ENCODE data around the gene F2RL1.

DNA sequence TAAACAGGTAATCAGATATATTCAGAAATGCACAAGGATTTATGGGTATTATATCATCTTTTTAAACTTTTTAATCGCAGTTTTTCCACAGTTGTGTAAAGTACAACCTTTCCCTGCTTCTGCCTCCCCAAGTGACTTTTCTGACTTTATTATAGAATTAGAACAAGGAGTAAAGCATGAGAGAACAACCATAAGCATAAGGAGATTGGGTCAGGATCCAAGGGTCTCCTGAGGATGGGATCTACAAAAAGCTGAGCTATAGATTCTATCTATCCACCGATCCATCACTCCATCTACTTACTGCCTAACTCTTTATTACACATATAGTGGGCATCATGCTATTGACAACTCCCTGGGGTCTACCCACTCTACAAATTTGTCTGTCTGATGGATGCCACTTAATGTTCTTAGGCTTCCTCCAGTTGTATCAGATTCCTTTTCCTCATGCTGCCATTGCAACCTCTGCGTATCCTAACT lies 228.8 kb downstream of the ENC1 start:
- PRO-cap = unidirectional peak, plus-strand start at position 246 of the sequence
- RAMPAGE, long total RNA = no peak

DNA sequence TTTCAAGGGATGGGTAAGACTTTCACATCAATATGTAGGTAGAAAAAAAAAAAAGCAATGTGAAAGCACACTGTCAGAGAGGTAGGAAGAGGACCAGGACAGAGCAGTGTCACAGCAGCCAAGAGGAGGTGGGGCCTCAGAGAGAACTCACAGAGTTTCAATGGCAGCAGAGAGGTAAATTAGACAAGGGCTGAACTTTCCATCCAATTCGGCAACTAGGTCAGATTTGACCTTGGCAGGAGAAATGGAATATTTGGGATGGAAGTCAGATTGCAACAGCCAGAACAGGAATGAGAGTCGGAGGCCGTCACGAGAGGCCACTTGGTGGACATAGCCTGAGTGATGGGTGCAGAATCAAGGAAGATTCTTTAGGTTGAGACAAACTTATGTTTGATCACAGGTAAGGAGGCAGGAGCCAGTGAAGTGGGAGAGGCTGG lies 57.7 kb downstream of the ENC1 start:
- PRO-cap = no peak
- RAMPAGE, long total RNA = no peak

DNA sequence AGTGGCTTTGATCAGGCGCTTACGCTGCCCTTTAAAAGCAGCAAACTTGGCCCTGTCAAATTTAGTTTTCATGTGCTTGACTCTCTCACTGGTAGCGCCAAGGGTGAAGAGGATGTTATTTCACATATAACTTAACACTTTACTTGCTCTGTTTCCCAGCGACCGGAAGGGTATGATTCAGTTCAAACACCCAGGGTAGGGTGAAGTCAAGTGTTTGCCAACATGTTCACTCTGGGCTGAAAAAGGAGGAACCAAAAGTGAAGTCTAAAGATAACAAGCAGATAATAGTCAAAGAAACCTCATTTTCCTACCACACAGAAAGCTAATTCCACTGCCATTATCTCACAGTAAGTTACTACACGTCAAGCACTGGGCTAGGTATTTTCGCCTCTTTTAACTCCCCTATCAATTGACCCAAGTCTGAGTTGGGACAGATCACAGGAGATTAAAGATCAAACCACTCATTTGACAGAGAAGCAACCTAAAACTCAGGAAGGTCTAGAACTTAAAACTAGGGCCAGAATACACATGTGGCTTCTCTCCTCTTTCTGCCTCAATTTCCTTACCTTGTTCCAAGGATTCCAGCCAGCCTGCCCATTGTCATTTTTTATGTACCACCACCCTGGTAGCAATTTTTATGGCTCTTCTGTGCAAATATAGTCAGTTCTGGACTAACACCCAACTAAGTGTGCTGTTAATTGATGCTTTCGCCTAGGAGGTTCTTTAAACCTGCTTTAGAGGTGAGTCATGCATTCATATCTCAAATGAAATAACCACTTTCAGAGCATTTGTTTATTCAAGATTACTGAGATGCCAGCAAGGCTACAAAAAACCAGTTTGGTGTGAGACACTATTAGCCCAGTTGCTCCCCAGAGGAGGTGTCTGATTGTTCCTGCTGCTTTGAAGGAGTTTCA lies 8.7 kb downstream of the ENC1 start:
- PRO-cap = no peak
- RAMPAGE, long total RNA = no peak

GRCh38 chr5:74638808-74639745 lies 1.5 kb downstream of the ENC1 start:
- PRO-cap = no peak
- RAMPAGE, long total RNA = no peak

DNA sequence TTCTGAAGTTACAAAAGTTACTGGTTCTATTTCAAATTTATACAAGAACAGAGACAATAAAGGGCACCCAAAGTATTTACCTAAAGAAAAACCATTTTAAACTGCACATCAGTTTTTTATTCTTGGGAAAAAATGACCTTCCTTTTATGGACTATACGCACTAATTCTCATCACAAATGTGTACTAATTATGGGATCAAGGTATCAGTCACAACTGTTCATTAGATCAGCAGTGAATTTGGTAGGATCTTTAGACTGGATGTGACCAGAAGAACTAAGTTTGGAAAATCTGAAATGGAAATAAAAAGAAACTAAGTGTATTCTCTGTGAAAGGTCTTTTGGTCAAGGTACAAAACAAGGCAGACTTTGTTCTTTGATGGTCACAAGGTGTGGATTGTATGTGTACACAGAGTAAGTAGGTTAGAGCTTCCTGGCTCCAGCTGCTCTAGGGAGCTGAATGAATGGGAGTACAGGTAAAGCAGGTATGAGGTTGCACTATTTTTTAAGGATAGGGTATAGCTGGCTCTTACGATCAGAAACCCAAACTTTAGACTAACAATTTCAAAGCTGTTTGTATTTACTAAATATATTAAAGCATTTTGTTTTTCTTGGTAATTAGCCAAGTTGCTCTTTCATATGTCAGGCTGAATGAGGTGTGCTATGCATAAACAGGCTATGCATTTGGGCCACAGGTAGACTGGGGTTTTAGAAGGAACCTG lies 32.7 kb downstream of the FAM169A start:
- PRO-cap = no peak
- RAMPAGE, long total RNA = no peak

DNA sequence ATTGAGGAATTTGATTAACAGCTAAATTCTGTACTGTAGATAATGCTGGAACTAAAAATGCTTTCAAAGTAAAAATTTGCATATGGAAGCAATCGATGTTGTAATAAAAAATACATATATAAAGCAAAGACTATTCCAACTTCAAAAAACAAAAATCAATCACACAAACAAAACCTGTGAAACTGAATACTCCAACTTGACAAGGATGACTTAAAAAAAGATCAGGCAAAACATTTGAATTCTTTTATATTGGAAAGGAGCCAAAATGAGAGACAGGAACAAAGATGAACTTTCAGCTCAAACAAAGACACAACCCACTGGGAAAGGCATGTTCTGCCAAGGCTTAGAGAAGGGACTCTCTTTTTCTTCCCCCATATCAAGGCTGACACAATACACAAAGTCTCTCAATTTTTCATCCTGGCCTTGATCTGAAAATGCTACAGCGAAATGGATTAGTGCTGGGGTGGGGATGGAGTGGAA lies 11.4 kb upstream of the FAM169A start:
- PRO-cap = no peak
- RAMPAGE, long total RNA = no peak

GRCh38 chr5:75037014-75037431 lies 15.3 kb downstream of the GCNT4 start:
- PRO-cap = no peak
- RAMPAGE, long total RNA = no peak

DNA sequence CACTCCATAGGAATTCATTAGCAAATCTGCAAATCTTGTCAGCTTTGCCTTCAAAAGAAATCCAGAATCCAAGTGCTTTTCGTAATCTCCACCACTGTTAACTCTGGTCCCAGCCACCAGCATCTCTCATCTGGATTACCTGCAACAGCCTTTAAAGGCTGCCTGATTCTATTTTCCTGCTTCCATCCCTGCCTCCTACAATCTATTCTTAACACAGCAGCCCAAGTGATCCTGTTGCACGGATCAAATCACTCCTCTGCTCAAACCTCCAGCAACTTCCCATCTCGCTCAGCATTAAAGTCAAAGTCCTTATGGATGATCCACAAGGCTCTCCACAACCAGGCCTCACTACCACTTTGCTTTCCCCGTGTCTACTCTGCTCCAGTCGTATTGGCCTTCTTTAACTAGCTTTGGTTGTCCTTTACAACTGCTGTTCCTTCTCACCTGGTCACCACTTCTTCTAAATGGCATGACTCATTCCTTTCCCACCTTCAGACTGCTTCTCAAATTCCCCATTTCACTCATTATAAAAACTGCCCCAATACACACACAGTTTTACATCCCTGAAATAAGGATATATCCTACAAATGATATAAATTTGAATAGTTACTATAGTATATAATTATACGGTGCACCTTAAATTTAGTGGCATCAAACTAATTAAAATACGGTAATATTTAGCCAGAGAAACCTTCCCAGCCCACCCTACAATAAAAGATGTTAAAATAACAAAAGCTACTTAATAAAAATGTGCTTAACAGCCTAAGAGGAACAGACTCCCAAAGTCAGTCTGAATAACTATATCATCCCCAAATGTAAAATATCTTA lies 30.4 kb downstream of the CERT1 start:
- PRO-cap = no peak
- RAMPAGE, long total RNA = no peak

GRCh38 chr5:76386432-76386948 lies 16.6 kb upstream of the IQGAP2 start:
- PRO-cap = no peak
- RAMPAGE, long total RNA = no peak

DNA sequence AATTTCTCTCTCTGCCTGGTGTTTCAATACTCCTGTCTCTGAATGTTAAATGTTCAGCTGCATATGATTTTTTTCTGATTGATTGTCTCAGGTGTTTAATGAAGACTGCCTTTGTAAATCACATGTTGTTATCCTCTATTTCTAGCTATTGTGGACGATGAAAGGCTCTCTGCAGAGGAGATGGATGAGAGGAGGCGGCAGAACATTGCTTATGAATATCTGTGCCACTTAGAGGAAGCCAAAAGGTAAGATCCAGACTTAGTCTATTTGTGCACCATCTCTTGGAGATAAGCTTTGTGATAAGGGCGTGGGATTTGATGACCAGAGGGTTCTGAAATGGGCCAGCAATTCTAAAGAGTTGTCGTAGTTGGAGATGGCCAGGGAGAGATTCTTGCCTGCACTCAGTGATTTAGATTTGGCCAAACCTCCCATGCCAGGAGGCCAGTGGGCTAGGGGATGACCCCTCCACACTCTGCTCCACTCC lies 58.4 kb downstream of the IQGAP2 start:
- PRO-cap = no peak
- RAMPAGE, long total RNA = no peak

DNA sequence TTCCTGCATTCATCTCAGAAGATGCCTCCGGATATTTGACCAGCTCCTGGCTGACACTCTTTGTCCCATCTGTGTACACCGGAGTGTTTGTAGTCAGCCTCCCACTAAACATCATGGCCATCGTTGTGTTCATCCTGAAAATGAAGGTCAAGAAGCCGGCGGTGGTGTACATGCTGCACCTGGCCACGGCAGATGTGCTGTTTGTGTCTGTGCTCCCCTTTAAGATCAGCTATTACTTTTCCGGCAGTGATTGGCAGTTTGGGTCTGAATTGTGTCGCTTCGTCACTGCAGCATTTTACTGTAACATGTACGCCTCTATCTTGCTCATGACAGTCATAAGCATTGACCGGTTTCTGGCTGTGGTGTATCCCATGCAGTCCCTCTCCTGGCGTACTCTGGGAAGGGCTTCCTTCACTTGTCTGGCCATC lies 16.6 kb downstream of the F2R start:
- PRO-cap = no peak
- RAMPAGE, long total RNA = no peak

- PRO-cap = no peak
- RAMPAGE, long total RNA = no peak
These were observed 17.3 kb downstream of the F2R start for GRCh38 chr5:76732904-76733982.

DNA sequence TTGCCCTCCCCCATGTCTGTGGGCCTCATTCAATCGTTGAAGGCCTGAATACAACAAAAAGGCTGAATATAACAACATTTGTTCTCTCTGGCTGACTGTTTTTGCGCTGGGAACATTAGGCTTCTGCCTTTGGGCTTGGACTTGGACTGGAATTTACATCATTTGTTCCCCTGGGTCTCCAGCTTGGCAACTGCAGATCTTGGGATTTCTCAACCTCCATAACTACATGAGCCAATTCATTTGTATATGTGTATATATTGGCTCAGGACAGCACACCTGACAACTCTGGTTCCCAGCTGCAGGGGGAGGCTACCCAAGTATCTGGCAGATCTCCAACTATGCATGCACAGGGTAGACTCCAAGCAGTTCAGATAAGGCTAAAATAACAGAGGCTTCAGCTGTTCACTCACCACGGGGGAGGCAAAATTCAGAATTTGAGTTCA lies 31.6 kb upstream of the F2RL1 start:
- PRO-cap = no peak
- RAMPAGE, long total RNA = no peak

DNA sequence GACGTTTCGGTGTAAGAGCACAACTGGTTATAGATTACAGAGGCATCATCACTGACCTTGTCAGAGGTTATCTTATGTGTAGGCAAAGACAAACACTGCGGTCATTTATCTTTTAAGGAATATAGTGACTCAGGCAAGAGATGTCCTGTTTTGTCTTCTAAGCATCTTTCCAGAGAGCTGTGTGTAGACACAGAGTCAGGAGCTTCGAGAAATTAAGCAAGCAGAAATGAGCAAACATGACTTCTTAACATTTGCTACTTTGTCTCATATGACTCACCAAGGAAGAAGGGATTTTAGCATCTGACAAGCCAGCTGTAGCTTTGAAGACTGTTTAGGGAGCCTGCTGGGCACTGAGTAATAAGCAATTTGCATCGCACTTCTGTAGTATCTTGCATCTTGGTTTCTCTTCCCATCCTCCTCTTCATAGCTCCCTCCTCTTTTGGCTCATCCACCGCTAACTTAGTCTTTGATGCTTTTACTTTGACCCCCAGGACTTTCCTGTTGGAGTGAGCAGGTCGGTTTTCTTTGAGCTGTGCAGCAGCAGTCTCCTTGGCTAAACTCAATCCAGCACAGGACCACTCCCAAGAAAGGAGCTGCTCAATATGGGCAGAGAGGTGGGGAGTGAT lies 12.7 kb upstream of the F2RL1 start:
- PRO-cap = no peak
- RAMPAGE, long total RNA = no peak

DNA sequence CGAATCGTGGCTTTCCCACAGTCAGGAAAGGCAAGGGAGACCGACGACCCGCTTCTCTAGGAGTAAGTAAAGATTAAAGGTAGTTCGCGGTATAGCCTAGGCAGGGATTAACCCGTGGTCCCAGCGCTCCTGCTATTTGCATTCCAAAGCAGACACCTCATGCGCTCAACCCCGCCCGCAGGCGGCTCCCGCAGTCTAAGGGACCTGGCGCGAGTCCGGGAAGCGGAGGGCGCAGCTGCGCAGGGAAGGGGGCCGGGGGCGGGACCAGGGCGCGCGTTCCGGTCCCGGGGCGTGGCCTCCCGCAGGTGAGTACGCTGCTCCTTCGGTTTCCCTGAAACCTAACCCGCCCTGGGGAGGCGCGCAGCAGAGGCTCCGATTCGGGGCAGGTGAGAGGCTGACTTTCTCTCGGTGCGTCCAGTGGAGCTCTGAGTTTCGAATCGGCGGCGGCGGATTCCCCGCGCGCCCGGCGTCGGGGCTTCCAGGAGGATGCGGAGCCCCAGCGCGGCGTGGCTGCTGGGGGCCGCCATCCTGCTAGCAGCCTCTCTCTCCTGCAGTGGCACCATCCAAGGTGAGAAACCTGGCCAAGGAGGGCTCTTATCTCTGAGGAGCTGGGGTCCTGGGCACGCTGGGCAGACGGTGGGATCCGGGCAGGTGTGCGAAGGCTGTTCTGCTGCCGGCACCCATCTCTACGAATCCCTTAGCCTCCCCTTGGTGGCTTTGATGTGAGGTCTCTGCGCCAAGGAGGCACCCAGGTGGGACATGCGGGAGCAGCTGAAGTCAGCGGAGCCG lies at the start of gene F2RL1:
Gene F2RL1, plus strand, starts transcription at position 334 of the 789 bp plus-strand sequence.
- PRO-cap = bidirectional peak, plus-strand start at position 82 of the sequence, minus-strand start at position 68 of the sequence; bidirectional peak, plus-strand start at position 363 of the sequence, minus-strand start at position 197 of the sequence; bidirectional peak, plus-strand start at position 630 of the sequence, minus-strand start at position 570 of the sequence
- RAMPAGE, long total RNA = no peak

DNA sequence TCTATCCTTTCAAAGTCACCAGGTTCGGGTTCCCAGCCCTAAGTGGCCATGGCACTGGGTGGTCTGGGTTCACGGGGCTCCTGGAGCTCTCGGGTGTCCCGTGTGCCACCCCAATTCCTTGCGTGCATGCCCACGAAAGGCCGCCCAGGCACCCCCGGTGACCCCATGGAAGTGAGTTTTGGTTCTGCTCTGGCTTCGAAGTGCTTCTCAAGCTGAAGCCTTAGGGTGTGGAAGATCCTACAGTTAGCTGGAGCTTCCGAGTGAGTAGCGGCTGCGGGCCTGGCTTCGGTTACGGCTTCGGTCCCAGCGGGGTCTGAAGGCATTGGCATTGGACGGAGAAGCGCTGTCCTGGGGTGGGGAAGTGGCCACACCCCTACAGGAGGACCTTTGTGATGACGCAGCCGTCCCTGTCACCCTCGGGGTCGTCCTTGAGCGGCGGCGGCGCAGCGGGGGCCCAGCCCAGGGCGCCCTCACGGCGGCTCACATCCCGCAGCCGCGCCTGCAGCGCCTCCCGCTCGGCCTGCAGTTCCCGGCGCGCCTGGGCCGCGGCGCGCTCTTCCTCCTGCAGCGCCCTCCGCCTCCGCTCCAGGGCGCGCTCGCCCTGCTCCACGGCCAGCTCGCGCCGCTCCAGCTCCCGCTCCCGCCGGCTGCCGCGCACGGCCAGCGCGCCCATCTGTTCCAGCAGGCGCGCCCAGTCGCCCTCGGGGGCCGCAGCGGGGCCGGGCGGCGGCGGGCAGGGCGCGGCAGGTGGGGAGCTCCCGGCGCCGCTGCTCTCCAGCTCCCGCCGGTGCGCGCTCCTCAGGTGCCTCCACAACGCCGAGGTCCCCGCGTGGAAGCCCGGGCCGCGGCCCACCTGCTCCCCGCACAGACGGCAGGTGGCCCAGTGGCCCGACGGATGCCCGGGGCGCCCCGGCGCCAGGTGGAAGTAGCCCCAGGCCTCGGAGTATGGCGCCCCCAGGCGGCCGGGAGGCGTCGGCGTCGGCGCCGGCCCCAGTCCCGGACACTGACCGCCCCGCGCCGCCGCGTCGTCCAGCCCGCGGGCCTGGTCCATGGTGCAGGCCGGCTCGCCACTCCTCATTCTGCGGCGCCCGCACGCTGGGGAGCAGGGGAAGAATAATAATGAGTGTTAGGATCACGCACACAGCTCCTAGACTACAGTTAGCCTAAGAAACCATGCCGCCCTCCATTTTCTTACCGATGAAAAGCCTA lies 9.9 kb downstream of the ZBED3 start:
- PRO-cap = bidirectional peak, plus-strand start at position 525 of the sequence, minus-strand start at position 522 of the sequence; bidirectional peak, plus-strand start at position 1,077 of the sequence, minus-strand start at position 897 of the sequence
- RAMPAGE, long total RNA = no peak

DNA sequence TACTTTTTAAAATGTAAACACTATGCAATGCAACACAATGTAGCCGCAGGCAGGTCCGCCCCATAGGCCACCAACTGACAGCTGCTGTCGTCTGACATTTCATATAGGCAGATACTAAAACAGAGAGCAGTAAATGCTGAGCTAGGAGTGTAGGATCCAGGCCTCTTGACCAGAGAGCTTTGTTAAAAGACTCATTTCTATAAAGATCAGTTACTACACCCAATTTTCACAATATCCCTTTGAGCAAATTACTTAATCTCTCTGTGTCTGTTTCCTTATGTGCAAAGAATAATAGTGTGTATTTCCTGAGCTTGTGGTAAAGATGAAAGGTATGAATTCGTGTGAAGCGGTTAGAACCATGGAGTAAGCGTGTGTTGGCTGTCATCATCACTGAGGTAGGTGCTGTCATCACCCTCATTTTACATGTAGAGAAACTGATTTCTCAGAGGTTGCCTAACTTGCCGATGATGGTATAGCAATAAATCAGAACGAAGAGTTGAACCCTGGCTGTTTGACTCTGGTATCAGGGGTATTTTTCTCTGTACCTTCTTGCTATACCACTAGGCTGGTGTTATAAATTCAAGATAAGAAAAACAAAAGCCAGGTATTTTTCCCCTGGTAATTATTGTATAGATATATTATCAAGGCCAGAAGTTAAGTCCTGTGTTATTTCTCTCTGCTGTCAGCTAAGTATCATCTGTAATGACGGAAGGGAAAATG lies 55.1 kb upstream of the PDE8B start:
- PRO-cap = no peak
- RAMPAGE, long total RNA = no peak

GRCh38 chr5:77282174-77282671 lies 71.7 kb downstream of the PDE8B start:
- PRO-cap = no peak
- RAMPAGE, long total RNA = no peak

DNA sequence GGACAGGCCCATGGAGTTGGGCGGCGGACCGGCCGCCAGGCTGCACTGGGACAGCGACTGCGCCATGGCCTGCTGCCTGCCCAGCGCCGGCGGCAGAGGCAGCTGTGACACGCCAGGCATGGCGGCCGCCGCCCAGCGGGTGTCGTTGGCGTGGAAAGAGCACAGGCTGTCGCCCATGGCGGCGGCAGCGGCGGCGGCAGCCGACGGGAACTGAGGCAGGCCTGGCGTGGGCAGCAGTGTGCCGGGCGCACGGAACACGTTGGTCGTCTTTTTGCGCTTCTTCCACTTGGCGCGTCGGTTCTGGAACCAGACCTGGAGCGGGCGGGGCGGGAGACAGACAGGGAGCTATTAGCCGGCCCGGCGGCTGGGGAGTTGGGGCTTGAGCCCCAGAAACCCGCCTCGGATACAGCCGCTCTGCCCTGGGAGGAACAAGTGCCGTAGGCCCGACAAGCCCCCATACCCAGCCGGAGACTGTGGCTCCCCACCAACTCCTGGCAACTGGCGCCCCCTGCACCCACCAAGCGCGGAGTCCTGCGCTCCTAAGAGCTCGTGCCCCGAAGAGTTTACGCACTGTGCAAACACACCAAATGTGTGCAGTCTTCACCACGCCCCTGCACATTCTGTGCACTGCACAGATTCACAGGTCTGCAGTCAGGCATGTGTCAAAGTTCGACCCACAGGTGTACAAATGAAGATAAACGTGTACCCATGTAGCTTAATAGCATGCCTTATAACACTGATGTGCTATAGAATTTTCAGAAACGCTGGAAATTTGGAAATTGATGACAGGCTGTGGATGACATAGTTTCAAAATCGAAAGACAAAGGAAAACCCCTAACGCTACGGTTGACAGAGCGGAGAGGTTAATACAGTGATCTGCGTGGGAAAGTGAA lies 7.8 kb downstream of the OTP start:
- PRO-cap = no peak
- RAMPAGE, long total RNA = no peak

- PRO-cap = no peak
- RAMPAGE, long total RNA = no peak
These were observed 4.4 kb downstream of the TBCA start for GRCh38 chr5:77771495-77772382.

Data from GM23338 (cell line).